Prostate gland (tissue), 2 donors: ENCODE results near the genes CYP4X1, CYP4A22, TRABD2B and BEND5.

DNA sequence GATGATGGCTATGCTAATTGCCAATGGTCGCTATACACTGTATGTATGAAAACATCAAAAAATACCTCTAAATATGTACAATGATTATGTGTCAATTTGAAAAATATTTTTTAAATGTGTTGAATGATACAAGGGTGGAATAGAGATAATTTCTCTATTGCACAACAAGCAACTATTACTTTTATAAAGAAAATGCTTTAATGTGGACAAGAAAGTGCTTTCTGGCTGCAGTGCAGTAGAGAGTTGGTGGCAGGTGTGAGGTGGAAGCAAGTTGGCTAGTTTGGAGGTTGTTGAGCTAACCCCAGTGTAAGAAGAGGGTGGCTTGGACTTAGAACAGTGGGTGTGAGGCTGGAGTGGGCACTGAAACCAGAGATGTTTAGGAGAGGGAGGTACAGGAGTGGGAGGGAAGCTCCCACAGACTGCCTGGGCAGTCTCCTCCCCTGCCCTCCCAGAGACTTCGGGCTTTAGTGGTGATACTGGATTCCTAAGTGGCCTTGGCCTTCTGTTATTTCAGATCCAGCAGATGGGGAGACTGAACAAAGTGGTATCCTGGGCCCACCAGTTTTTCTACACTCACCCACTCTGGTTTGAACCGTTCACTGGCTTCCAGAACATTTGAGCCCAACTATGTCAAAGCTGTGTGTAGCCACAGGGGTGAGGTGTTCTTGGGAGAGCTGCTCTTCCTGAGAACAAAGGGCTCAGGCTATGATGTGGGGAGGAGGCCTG lies 19.8 kb upstream of the CYP4A11 start:
- PRO-cap, result no peak
- RAMPAGE, long total RNA, 2 experiments, result no peak in any of the 2 experiments

GRCh38 chr1:47023363-47024541 lies at the start of gene CYP4X1:
CYP4X1 (plus strand) TSS chr1:47023669.
- PRO-cap, result unidirectional peak, plus-strand start at chr1:47023575; bidirectional peak, plus-strand start at chr1:47023714, minus-strand start at chr1:47023616; bidirectional peak, plus-strand start at chr1:47024050, minus-strand start at chr1:47023878
- RAMPAGE, long total RNA, 2 experiments, result start-site peak on the plus strand in 2 of 2 experiments, at chr1:47023569-47023919 at its widest, 22 to 214 reads per replicate

- PRO-cap, result no peak
- RAMPAGE, long total RNA, 2 experiments, result no peak in any of the 2 experiments
These were observed at the start of gene CYP4A22 for GRCh38 chr1:47136965-47137619. CYP4A22 (plus strand) TSS chr1:47137441.

- PRO-cap, result unidirectional peak, plus-strand start at chr1:47180036
- RAMPAGE, long total RNA, 2 experiments, result no peak in any of the 2 experiments
These were observed 9.8 kb downstream of the PDZK1IP1 start for GRCh38 chr1:47179906-47180514.

DNA sequence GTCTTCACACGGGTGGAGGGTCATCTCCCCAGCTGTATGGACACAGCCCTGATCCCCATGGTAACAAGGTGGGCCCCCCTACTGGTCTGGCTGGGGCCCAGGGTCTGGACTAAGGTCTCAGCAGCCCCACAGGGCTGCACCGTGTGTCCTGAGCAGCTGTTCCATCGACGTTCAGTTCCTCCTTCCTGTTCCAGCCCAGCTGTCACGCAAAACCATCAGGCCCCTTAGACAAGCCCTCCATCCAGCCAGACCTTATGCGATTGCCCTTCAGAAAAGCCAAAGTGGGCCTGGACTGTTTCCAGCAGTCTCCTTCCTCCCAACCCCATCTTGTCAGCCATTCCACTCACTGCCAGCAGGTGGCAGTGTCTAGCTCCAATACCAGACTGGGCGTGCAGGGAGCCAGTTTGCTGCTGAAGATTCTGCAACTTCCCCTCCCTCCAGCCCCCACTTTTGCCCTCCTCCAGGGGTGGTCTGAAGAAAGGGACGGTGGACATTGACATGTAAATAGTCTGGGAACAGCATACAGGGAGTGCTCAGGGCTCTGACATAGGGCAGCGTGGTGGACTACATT lies 3.0 kb upstream of the PDZK1IP1 start:
- PRO-cap, result no peak
- RAMPAGE, long total RNA, 2 experiments, result no peak in any of the 2 experiments

DNA sequence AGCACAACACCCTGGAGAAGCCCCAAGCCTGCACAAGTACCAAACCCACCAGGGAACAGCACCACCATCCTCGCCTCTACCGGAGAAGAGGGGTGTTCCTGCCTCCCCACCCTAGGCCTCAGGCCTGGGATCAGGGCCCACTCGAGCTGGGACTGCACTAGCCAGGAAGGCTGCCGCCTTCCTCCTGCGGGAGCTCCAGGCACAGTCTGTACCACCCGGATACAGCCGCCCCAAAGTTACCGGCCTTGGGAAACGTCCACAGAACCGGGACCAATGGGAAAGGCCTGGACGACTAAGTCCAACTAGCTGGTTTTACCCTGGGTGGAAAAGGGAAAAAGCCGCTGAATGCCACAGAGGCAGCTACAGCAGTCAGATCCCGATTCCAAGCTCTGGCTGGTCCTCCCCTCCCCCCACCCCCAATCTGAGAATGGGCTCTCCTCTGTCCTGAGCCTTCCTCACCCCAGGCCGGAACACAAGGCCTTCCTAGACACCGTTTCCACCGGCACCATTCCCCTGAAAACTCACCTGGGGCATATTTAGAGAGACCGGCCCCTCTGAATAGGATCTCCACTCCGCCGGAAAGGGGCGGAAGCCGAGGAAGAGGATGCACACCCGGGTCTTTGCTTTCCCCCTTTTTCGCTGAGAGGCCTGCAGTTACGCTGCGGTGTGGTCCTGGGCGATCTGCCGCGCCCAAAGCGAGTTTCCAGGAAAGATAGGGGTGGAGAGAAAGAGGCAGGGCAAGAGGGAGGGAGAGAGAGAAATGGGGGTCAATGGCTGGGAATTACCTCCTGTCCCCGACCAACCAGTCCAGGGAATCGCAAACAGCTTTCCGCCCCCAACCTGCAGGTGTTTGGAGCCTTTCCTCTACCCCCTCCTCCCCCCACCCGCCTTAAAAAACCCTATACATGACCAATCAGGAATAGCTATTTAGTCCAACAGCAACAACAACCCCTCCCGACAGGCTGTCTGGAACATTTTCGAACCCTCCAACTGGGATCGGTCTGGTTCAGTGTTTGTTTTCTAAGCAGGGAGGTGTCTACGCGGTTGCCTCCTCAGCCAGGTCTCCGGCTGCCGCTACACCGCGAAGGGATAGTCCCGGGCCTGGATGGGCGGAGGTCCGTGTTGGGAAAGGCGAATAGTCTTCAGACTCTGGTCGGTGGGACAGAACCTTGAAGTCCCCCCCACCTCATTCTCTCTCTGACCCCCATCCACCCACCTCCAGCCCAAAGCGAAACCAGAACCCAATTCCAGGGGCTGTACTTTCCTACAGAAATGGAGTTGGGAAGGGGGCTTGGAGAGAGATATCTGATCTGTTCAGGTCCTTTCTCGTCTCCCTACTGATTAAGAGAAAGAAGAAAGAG lies 2.9 kb downstream of the TAL1 start:
- PRO-cap, result bidirectional peak, plus-strand start at position 344 of the sequence, minus-strand start at position 208 of the sequence; bidirectional peak, plus-strand start at position 930 of the sequence, minus-strand start at position 683 of the sequence; unidirectional peak, plus-strand start at position 1,016 of the sequence
- RAMPAGE, long total RNA, 2 experiments, result no peak in any of the 2 experiments

DNA sequence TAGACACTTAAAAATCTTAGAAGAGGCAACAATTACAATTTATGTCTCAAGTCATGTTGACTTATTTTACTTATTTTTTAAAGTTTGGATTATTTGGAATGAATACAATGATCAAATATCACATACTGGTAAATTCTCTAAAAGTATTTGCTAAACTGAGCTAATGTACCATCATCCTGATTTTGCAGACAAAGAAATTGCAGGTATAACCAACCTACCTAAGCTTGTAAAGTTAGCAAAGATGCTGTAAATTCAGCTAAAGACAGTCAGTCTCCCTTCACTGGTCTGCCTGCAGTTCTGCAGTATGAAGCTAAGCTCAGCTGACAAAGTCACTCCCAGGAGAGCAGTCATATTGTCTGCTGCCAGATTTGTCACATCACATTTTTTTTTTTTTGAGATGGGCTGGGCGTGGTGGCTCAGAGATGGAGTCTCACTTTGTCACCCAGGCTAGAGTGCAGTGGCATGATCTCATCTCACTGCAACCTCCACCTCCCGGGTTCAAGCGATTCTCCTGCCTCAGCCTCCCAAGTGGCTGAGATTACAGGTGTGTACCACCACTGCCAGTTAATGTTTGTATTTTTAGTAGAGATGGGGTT lies 8.9 kb upstream of the CMPK1 start:
- PRO-cap, result no peak
- RAMPAGE, long total RNA, 2 experiments, result no peak in any of the 2 experiments

DNA sequence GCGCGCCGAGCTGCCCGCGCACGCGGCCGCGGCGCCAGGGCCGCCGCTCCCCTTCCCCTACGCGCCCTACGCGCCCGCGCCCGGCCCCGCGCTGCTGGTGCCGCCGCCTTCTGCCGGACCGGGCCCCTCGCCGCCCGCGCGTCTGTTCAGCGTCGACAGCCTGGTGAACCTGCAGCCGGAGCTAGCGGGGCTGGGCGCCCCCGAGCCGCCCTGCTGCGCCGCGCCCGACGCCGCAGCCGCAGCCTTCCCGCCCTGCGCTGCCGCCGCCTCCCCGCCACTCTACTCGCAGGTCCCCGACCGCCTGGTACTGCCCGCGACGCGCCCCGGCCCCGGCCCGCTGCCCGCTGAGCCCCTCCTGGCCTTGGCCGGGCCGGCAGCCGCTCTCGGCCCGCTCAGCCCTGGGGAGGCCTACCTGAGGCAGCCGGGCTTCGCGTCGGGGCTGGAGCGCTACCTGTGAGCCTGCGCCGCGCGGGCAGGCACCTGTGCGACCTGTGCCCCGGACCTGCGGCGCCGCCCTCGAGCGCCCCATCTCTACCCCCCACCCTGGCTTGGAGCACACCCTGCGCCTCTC lies 819 bp downstream of the FOXE3 start:
- PRO-cap, result no peak
- RAMPAGE, long total RNA, 2 experiments, result no peak in any of the 2 experiments

GRCh38 chr1:47726930-47727366 lies 270.2 kb downstream of the TRABD2B start:
- PRO-cap, result no peak
- RAMPAGE, long total RNA, 2 experiments, result no peak in any of the 2 experiments

GRCh38 chr1:47727367-47727571 lies 269.9 kb downstream of the TRABD2B start:
- PRO-cap, result no peak
- RAMPAGE, long total RNA, 2 experiments, result no peak in any of the 2 experiments

DNA sequence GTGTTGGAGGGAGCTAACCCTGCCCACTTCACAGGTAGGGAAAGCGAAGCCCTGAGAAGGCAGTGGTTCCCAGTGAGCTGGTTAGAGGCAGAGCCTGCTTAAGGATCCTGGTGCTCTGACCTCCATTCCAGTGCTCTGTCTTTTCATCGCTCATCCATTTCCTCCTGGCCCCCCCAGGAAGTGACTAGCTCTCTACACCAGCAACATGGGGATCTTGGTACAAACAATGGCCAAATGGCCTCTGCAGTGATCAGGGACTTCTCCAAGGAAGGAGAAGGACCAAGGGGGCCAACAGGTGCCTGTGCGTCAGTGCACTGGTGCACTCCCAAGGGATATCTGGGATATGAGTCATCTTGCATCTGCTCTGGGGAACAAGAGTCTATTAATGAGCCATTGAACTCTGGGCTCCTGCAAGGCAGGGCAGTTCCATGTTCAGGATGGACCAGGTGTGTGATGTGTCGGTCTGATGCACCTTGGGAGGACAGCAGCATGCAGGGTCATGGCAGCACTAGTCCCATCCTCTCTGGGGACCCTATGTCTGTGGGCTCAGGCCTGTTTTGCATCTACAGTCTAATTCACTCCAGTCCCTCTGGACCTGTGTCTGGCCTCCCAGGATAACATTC lies 125.4 kb downstream of the TRABD2B start:
- PRO-cap, result no peak
- RAMPAGE, long total RNA, 2 experiments, result no peak in any of the 2 experiments

DNA sequence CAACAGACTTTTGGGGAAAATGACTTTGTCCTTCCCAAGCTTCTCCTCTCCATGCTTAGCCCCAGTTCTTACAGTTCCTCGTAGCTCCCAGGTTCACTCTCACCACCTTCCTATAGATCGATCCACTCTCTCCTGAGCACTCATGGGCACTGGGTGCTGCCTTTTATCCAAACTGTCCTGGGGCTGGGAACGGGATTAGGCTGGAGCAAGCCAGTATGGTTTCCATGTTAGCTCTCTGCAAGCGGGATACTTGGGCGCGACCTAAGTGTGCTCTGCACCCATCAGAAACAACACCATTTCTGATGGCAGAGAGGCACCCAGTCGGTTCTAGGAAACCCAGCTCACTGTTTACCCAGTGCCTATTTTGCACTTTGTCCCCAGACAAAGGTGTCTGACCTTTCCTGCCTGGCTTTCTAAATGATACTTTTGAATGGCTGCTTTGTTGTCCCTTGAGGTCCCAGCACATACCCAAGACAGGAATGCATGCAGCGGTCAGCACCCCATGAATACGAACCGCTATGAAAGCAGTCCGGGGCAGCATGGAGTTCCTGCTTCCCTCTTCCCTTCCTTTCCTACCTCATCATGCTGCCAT lies 84.0 kb downstream of the TRABD2B start:
- PRO-cap, result no peak
- RAMPAGE, long total RNA, 2 experiments, result no peak in any of the 2 experiments

DNA sequence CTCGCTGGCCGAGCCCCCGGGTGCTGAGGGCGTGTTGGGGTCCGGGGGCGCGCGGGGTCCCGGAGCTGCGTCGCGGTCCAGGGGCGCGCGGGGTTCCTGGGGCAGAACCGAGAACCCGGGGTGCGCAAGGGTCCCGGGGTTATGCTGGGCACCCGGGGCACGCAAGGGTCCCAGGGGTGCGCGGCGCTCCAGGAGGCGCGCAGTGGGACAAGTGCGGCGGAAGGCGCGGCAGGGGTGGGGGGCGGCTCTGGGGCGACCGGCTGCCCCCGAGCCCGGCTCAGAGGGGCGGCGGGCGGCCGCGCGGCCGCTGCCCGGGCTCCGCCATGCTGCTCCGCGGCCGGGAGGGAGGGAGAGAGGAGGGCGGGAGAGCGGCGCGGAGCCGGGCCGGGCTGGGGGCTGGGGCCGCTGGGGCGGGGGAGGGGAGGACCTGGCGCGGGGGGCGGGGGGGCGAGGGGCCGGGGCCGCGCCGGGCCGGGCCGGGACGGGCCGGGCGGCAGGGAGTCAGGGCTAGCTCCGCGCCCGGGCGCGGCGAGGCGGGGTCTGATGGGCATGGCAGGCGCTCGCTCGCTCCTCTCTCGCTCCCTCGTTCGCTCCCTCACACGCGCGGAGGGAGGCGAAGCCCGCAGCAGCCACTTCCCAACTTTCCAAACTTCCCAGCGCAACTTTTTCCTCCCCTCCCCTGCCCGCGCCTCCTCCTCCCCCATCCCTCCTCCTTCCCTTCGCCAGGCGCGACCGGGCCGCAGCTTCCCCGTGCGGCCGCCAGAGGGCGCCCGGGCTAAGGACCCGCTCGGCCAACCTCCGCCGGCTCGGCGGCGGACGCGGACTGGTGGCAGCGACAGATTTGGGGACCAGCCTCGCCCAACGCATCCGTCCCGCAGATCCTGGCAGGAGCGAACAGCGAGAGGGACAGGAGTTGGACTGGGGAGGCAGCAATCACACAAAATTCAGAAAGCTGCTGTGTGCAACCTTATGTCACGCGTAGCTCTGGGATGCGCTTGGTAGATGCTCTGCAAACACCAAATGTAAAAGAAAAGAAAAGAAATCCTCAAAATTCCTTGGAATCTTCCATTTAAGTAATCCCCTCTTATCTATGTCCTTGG lies at the start of gene TRABD2B:
Gene TRABD2B (minus strand): TSS at position 356 of the 1,100 bp plus-strand sequence.
- PRO-cap, result bidirectional peak, plus-strand start at position 469 of the sequence, minus-strand start at position 339 of the sequence; unidirectional peak, minus-strand start at position 542 of the sequence; unidirectional peak, minus-strand start at position 644 of the sequence
- RAMPAGE, long total RNA, 2 experiments, result no peak in any of the 2 experiments

DNA sequence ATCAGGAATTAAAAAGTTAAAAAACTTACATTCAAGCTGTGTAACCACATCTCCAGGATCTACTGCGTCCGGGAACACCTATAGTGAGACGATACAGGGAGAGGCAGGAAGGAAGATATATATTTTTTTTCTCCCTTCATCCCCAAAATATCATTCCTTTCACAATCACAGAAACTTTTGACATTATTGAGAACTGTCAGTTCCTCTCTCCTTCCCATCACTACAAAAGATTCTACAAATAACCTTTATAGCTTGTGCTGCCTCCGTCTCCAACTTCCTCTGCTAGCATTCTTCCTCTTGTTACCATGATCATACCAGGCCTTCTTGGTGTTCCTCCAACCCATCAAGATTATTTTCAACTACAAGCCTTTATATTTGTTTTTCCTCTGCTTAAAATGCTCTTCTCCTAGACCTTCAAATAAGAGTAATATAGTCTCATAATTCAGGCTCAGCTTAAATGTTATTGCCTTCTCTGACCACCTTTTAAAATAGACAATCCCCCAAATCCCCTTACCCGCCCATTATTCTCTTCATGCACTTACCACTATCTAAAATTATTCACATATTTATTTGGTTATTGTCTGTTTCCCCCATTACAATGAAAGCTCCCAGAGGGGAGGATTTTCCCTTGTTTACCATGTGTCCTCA lies 20.4 kb downstream of the SPATA6 start:
- PRO-cap, result no peak
- RAMPAGE, long total RNA, 2 experiments, result no peak in any of the 2 experiments

- PRO-cap, result unidirectional peak, minus-strand start at chr1:48471196
- RAMPAGE, long total RNA, 2 experiments, result no peak in any of the 2 experiments
These were observed 1.1 kb downstream of the SPATA6 start for GRCh38 chr1:48471048-48471247.

DNA sequence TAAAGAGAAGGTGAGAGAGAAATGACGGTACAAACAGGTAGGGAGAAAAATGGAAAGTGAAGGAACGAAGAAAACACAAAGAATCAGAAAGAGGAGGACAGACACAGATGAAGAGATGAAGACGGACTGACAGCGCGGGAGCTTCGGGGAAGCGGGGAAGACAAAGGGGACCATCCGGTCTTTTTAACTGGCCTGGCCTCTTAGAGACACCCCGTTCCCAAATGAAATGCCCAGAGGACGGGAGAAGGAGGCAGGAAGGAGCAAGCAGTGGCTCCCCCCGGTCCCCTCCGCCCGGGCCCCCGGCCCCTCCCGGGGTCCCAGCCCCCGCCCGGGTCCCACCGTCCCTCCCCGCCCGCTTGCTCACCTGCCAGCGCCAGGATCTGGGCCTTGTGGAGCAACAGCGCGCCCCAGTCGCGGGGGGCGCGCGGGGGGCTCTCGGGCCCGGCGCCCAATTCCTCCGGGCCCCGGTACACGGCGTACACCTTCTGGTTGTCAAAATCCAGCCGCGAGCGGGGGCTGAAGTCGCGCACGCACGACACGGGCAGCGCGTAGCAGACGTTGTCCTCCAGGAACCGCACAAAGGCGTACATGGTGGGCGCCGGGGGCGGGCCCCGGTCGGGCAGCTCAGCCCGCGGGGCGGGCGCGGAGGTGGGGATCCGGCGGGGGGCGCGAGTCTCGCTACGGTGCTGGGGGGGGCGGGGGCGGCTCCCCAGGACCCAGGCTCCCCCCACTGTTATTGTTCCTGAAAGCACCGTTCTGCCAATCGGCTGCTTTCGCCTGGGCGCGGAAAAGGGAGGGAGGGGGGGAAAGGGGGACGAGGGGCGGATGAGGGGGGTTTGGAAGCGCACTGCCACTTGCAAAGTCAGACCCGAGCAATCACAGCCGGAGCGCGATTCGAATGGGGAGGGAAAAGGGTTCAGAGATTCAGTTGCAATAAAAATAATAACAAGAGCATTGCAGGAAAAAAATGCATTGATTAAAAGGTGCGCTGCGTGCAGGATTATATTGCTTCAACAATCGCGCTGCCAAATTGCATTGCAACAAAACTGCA lies at the start of gene BEND5:
Gene BEND5 (minus strand): TSS at position 650 of the 1,051 bp plus-strand sequence.
- PRO-cap, result unidirectional peak, plus-strand start at position 233 of the sequence; bidirectional peak, plus-strand start at position 875 of the sequence, minus-strand start at position 650 of the sequence
- RAMPAGE, long total RNA, 2 experiments, result no peak in any of the 2 experiments

- PRO-cap, result no peak
- RAMPAGE, long total RNA, 2 experiments, result no peak in any of the 2 experiments
These were observed 210.5 kb upstream of the DMRTA2 start for GRCh38 chr1:50633586-50634227.

DNA sequence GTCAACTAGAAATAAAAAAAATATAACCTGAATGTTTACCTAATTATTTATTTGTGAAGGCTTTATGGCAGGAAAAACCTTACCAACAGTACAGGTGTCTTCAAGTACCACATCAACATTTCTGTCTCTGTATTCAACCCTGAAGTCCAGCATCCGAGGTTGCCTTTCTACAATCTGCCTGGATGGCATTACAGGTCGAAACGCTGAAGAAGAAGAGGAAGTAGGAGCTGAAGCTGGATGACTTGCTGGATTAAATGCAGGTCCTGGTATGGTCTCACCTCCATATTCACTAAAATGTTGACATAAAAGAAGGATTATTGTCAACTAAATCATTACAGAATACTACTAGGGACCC lies 172.2 kb downstream of the FAF1 start:
- PRO-cap, result no peak
- RAMPAGE, long total RNA, 2 experiments, result no peak in any of the 2 experiments

GRCh38 chr1:50960492-50960640 lies 299 bp upstream of the FAF1 start:
- PRO-cap, result no peak
- RAMPAGE, long total RNA, 2 experiments, result no peak in any of the 2 experiments

DNA sequence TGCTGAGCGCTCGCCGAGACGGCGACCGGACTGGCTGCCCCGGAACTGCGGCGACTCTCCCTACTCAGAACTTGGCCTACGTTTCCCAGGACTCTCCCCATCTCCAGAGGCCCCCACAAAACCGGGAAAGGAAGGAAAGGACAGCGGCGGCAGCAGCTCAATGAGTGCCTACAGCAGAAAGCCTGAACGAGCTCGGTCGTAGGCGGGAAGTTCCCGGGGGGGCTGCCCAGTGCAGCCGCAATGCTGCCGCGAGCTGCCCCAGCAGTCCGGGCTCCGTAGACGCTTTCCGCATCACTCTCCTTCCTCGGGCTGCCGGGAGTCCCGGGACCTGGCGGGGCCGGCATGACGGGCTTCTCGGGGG lies 936 bp upstream of the CDKN2C start:
- PRO-cap, result no peak
- RAMPAGE, long total RNA, 2 experiments, result no peak in any of the 2 experiments